Colonic mucosa (tissue), 1 donor: ENCODE measurements around a stretch of chr13.

DNA sequence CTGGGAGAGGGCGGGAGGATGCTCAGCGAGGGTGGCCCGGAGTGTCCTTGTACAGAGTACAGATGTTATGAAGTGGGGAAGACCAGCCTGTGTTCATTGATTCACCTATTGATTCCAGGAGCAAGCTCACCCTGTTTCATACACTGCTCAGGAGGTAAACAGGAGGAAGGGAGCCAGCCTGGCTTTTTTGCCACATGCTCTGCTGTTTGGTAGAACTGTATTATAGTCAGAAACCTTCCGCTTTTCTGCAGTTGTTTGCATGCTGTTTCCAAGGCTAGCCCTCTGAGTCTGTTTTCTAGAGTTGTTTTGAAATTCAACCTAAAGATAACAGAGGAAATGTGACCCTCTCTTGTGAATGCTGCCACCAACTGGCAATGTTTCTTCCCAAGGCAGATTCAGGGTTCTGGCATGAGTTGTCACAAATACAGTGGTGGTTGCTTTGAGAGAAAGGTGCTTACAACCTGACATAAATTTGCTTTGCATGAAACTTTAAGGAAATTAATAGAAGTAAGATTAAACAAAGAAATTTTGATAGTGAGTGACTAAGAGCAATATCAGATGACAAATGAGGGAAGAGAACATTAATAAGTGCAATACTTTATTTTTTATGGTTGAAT, 4.9 kb upstream of the IRS2 start:
- PRO-cap = no peak

DNA sequence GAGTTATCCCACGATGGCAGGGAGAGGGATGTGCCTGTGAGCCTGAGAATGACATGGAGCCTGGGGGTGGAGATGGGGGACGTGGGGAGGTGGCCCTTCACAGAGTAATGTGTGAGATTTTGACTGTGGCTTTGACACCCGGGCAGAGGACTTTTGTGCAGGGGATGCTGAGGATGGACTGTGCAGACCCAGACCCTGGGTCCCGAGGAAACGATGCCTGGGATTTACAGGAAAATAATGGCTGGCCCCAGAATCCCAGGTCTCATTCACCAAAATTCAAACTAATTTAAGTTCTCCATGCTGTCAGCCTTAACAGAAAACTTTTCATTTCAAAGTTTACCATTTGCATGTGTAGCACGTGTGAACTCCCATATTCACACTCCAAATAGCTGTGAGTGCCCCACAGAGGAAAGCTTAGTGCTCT, 215.9 kb upstream of the IRS2 start:
- PRO-cap = no peak

GRCh38 chr13:110024120-110024376, 237.7 kb upstream of the IRS2 start:
- PRO-cap = no peak

- PRO-cap = no peak
Measured at GRCh38 chr13:110045777-110046484, 259.5 kb upstream of the IRS2 start.

GRCh38 chr13:110160954-110161600, 145.9 kb downstream of the COL4A1 start:
- PRO-cap = no peak

DNA sequence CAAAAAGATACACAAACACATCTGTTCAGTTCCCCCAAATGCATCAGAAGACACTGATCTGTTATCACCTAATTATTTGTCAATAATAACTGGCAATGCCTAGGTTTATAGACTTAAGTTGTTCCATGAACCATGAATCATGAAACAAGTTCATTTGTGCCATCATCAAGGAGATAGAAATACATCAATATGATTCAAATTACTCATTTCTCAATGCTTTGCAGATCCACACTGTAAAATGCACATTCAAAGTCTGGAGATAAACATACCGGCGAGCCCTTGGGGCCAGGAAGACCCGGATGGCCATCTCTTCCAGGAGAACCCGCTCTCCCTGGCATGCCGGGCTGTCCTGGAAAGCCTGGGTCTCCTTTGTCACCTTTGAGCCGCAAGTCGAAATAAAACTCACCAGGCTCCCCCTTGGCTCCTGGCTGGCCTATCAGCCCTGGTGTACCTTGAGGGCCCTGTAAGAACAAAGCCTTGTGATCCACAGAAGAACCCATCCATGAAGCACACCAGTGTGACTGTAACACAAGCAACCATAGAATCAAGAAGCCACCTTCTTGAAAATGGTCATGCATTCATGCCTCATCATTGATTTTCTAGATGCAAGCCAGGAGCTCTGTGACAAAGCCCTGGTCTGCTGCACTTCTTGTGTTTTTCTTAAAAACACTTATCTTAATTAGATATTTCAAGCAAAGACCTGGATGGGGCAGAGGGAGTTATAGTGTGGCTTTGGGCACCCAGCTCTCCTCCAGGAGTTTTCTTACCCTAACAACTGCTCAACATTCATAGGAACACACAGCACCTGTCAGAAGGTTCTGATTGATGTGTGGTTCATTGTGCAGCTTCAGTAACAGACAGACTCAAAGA, 119.9 kb downstream of the COL4A1 start:
- PRO-cap = no peak

GRCh38 chr13:110248003-110248330, 59.0 kb downstream of the COL4A1 start:
- PRO-cap = no peak

- PRO-cap = no peak
Measured at GRCh38 chr13:110250133-110251198, 56.5 kb downstream of the COL4A1 start.

- PRO-cap = no peak
Measured at GRCh38 chr13:110254115-110254561, 52.8 kb downstream of the COL4A1 start.

DNA sequence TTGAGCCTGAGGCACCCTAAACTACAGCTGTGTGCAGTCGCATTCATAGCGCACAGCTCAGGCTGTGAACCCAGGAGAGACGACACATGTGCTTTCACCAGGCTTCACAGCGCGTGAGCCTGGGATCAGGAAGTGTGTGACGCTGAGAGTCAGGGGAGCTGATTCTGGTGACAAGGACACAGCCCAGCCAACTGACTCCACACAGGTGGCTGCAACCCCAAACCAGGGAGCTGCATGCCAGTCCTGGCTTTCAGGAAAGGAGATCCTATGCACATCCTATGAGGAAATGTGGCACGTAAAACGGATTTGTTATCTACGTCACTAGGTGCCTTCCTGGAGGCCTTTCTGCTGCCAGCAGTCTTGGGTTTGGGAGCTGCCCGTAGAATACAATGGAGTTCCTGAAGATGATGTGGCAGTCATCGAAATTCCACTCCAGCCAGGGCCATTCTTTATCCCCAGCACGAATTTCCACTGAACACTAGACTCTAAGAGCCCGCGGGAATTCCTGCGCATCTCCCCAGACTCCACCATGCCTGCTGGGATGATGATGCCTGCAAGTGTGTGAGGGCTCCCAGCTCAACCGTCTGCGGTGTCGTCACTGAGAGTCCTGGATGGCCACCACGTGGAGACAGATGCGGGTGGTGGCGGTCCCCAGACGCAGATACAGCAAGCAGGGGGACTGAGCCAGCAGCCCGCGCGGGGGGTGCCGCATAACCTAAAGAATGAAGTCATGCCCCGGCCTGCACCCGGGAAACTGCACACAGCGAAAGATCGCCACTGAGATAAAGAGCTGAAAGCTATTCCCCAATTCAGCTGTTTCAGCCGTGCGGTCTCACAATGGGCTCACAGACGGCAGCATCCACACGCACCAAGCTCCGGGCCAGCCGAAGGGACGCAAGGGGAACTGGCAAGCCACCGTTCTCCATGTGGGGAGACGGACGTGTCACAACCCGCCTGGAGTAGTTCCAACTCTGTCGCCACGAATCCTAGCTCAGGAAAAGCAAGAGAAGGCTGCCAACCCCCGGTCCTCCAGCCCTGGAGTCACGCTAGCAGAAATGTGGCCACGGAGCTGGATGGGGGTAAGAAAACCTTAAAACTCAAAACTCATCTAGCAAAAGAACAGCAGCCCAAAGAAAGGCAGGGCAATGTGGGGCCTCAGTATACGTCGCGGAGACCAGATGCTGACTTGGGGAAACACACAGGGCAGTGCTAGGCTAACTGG, 41.1 kb downstream of the COL4A1 start:
- PRO-cap = no peak

- PRO-cap = no peak
Measured at GRCh38 chr13:110297045-110297389, 9.9 kb downstream of the COL4A1 start.

GRCh38 chr13:110308062-110308301, 898 bp downstream of the COL4A2 start:
- PRO-cap = no peak

- PRO-cap = no peak
Measured at GRCh38 chr13:110329551-110330519, 22.8 kb downstream of the COL4A2 start.

GRCh38 chr13:110343120-110343812, 36.2 kb downstream of the COL4A2 start:
- PRO-cap = no peak

DNA sequence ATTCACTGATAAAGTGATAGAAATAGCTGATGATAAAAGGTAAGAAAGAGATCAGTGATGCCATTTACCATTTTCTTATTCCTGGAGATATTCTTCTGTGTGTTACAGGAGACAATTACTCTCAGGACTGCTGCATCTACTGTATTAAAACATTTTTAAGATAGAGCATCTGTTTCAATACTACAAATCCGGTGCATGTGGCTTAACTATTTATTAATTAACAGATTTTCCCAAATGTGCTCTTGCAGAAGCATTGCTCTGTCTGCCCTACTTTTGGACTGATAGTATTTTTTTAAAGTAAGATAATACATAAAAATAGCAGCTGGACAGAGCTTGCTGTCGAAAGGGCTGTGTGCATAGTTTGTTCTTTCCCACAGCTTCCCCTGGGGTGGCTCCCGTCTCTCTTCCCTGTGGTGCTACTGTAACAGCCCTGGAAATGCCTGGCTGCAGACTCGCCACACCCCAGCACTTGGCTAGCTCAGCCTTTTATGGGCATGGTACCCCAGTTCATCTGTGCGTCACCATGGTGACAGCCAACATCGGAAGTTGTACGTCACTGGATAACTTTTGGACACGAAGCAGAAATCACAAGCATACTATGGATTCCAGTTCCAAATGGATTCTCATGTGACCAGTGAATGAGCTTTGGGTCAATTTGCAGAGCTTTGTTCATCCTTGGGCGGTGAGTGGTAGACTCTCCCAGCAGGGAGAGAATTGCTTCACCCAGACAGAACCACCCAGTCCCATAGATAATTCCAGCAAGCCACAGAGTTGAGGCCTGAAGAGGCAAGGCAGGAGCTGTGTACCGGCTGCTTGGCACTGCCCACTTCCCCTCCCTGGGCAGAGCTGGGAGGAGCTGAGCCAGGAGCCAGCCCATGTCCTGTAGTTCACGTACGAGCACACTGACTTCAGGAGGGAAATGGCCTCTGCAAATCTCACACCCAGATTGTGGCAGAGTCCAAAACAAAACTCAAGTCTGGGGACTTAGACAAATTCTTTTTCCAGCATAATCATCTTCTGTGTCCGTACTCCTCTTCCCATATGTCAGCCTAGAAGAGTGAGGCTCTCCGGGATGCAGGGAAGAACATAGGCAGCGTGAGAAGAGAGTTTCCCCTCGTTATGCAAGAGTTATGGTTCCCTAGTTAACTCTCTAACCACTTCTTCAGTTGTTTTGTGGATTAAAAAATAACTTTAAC, 54.3 kb downstream of the COL4A2 start:
- PRO-cap = bidirectional peak, plus-strand start at position 672 of the sequence, minus-strand start at position 410 of the sequence; unidirectional peak, plus-strand start at position 781 of the sequence

GRCh38 chr13:110408264-110408789, 101.2 kb downstream of the COL4A2 start:
- PRO-cap = no peak

DNA sequence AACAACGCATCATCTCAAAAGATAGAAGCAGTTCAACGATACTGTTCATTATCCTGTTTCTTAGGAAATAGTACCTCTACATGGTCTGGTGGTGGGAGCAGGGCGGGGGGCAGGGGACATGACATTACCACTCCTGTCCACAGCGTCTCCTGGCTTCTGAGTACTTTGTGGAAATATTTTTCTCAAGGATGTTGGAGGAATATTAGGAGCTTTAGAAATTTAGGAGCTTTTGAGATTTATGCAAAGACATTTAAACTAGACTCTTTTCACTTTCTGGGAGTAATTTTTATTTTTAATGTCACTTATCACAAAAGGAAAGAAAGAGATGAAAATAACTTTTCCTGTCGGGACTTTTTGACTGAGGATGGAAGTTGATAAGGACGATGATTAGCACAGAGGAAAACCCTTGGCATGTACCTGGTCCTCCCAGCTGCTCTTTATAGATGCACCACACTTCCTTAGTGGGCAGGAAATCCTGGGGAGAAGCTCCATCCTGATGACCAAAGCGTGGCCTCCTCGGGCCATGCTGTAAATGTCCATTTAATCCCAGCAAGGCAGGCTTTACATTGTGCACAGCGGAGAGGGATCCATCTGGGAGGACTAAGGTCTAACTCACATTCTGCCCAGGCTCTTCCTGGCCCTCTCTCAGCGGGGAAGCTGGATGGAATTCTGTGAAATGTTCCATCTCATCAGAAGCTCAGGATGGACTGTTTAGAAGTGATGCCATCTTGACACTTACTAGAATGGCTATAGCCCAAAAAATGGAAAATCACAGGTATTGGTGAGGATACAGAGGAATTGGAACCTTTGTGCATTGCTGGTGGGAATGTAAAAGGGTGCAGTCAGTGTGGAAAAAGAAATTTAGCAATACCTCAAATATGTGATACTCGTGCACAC, 113.5 kb downstream of the COL4A2 start:
- PRO-cap = no peak

- PRO-cap = no peak
Measured at GRCh38 chr13:110424568-110425204, 117.6 kb downstream of the COL4A2 start.

- PRO-cap = no peak
Measured at GRCh38 chr13:110473013-110473702, 88.4 kb downstream of the RAB20 start.

GRCh38 chr13:110480073-110480536, 81.4 kb downstream of the RAB20 start:
- PRO-cap = no peak